A375 (cell line): ENCODE results near the genes SPATA31D4, RASEF and HNRNPK.

GRCh38 chr9:79686360-79686812 lies 114.6 kb downstream of the TLE4 start:
- RAMPAGE, long total RNA, result no peak

DNA sequence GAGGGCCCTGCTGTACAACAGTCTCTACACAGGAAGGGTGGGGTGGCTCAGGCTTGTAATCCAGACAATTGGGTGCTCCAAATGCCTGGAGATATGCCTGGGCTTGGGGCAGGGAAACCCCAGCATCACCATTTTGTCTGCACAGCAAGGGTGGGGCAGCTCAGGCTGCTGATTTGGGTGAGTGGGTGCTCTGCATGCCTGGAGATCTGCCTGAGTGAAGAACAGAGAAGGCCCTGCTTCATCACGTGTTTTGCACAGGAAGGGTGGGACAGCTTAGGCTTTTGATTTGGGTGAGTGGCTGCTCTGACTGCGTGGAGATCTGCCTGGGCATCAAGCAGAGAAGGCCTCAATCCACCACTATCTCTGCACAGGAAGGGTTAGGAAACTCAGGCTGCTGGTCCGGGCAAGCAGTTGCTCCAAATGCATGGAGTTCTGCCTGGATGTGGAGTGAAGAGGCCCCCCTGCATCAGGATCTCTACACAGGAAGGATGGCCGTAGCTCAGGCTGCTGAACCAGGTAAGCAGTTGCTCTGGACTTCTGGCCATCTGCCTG lies 660.1 kb downstream of the TLE4 start:
- RAMPAGE, long total RNA, result no peak

DNA sequence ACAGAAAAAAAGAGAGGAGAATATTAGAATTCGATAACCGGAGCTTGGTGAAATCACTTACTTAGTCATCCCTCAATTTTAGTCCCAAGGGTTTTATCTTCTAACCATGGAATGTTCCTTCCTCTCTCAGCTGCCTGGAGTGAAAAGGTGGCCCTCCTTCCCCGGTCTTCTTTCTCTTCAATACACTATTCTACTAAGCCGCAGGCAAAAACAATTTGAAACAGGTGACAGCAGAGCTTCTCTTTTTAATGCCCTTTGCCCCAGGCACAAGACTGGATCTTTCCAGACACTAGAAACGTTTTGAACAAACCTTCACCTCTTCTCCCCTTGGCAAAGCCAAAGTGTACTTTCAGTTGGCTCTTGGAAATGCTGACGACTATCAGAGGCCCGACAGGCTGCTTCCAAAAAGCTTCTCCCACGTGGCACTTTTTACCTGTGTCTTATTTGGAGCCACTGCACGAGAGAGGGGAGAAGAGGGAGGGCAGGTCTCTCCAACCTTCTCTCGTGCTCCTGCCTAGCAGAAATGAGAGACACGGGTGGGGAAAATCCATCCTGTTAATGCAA lies 543.8 kb downstream of the TLE1 start:
- RAMPAGE, long total RNA, result no peak

- RAMPAGE, long total RNA, result no peak
These were observed 292.8 kb downstream of the TLE1 start for GRCh38 chr9:81396442-81397118.

DNA sequence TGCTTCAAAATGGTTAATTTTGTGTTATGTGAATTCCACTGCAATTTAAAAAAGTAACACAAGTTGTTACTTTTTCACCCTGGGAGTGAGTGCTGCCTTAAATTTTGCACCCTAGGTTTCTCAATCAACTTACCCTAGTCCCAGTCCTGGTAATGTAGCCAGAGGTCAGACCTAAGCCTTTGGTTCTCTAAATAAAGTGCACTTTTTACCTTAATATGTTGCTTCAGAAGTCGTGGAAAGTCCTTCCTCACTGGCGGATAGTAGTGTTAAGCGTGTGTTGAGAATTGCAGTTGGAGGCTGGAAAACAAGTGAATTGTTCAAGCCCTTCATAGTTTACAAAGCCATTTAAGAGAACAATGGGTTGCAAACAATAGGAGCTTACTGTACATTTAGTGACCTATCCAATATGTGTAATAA lies 49.0 kb upstream of the SPATA31D4 start:
- RAMPAGE, long total RNA, result no peak

DNA sequence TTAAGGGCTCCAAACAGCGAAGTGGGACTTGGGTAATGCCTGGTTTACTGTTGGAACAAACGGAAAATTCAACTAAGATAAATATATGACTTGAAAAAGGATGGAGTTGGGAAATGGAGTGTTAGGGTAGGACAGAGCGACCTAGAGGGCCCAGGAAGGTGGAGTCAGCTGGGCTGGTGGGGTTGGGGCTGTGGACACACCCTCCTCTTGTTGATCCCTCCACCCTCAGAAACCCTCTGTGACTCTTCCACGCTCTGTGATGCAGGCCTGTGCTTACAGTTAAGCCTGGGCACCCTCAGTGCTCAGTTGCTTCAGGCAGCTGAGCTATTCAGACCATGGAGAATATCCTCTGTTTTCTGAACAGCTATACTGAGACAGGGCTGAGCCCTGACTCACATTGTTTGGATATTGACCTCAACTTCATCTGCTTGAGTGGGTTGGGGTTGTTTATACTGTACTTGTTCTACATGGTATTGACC lies at the start of gene SPATA31D4:
TSS of gene SPATA31D4 (plus strand) at position 250 of the 479 bp plus-strand sequence.
- RAMPAGE, long total RNA, result no peak

GRCh38 chr9:82369109-82369731 lies 380.6 kb downstream of the SPATA31D1 start:
- RAMPAGE, long total RNA, result no peak

DNA sequence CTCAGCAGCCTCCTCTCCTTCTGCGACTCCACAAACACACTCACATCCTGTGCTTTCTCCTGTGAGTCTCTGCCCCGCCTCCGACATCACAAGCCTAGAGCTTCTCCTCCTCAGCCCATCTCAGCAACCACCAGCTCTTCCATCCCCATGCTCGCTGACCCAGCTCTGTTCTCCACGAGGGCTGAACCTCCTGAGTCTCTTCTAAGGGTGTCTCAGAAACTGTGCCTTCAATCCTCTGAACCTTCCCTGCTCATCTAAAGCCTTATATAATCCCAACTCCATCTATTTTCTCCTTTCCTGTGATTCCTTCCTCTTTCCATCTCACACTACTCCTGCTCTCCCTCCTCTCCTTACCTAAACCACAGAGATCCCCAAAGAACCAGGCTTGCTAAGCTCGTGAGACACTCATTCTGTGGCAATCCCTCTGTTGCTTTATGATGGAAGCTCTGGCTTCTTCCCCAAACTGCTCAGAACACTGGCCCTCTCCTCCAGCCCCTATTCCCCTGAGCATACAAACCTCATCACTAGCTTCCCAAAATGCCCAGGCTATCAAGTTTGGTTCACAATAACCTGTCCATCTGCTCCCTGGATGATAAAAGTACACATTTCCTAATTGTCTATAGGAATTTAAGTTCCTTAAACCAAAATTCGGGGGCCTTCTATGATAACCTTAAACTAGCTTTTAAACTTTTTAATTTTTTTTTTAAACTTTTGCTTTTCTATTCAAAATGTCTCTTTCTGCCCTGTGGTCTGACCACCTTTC lies 55.1 kb downstream of the RASEF start:
- RAMPAGE, long total RNA, result no peak

GRCh38 chr9:83060977-83061539 lies 1.9 kb downstream of the RASEF start:
- RAMPAGE, long total RNA, result no peak

DNA sequence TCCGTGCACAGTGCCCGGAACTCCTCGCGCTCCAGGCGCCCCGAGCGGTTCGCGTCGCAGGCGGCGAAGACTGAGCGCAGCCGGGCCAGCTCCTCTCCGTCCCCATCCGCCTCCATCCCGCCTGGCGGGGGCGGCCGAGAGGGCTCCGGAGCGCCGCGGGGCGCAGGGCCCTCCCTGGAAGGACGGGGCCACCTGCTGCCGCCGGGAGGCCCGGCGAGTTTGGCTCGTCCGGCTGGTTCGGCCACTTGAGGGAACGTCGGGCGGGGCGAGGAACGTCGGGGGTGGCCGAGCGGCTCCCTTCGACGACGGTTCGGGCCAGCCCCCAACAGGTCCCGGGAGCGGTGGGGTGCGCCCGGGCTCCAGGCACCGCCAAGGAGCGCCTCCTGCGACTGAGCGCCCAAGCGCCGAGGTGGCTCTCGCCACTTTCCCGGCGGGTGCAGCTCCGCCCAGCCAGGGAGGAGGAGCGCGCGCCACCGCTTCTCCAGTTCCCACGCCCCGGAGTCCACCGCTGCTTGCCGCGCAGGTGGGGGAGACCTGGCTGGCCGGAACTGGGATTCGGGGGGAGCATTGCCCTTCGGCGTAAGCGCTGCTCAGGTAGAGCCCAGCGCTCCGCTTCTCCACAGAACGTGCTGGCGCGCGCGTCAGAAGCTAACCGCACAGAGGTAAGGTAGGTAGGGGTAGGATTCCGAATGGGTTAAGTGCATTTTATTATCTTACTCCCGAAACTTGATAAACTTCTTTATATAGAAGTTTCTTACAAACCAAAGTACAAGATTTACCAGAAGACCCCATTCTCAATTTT lies at the start of gene RASEF:
TSS of gene RASEF (minus strand) at position 391 of the 802 bp plus-strand sequence.
- RAMPAGE, long total RNA, result no peak

- RAMPAGE, long total RNA, result no peak
These were observed 165.7 kb upstream of the RASEF start for GRCh38 chr9:83228670-83229065.

DNA sequence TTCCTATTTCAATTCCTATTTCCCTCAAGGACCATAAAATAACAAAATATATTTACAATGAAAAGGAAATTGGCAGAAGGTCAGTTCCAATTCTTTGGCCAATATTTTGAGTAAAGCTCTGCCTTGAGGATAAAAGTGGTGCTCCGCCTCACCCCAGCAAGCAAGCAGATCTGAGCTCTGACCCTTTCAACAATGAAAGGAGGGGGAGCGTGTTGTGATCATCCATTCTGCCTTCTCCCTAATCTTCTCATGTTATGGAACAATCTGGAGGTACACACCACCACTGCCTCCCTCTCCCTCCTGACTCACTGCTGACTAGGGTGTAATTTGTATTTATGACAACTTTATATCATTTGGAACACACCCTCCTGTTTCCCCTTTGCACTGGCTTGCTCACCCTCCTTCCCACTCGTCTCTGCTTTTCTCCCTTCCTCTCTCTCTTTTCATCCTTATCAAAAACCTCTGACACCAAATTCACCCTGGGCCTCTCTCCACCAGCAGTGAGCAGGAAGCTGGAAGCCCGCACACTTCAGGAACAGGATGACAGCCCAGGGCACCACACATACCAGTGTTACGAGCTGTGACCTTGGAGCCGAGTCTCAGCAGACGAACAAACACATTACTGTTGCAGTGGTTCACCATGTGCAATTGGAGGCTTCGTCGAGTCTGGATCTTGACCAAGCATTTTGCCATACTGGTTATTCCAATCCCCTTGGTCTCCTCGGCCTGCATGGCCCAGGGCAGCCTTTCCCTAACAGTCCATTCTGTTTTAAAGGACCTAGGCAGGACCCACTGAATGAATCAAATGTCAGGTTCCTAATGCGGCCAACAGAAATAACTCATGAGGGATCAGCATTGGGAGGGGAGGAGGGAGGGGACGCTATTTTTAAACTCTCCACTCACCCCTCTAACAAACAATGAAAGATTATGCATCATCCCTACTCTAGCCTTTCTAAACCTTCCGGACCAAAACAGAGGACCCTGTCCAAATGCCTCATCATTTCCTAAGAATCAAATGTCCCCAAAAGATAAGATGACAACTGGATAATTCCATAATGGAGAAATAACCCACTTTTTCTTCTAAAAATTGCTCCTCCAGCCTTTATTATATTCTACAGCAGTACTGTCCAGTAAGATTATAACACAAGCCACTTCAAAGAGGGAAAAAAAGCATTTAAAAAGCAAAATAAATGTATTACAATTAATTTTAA lies 203.9 kb upstream of the RASEF start:
- RAMPAGE, long total RNA, result no peak

DNA sequence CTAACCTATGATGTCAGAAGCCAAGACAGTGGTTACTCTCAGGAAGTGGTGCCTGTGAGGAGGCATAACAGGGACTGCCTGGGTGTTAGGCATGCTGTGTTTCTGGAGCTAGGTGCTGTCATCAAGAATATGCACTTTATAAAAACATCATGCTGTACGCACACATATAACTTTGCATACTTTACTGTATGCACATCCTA lies 30.1 kb downstream of the FRMD3 start:
- RAMPAGE, long total RNA, result no peak

DNA sequence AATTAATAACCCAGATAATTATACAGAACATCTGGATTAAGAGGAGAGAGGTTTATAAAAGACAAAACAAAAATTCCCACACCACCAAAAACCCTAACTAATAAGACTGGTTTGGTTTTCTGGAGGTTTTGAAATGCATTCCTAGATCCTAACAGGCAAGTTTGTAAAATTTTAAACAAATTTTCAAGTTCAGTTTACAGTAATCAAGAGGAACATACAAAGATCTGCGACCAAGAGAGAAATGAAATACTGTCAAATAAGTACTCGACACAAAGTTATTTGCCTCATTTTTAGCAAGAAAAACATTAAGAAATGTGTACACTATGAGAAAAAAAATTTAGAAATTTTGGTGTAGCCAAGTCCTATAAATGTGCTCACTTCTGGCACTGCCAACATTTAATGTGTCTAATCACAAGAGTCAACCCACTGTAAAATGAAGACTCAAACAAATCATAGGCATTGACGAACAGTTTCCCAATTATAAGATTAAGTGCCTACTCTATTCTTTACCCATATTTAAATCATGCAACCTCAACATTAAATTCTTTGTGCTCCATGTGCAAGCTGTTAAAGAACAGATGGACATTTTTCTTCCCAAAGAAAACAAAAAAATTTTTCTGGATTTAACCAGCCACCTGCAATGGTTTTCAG lies 3.9 kb downstream of the HNRNPK start:
- RAMPAGE, long total RNA, result no peak

- RAMPAGE, long total RNA, result start-site peak on the minus strand at chr9:83980180-83980222, 903 and 356 reads in 2 replicates; start-site peak on the minus strand at chr9:83980578-83980627, 5,474 and 4,586 reads in 2 replicates
These were observed at the start of gene HNRNPK for GRCh38 chr9:83980047-83980660. TSS of gene HNRNPK (minus strand) at chr9:83980215.

- RAMPAGE, long total RNA, result no peak
These were observed 1.2 kb upstream of the NTRK2 start for GRCh38 chr9:84668066-84669067.

DNA sequence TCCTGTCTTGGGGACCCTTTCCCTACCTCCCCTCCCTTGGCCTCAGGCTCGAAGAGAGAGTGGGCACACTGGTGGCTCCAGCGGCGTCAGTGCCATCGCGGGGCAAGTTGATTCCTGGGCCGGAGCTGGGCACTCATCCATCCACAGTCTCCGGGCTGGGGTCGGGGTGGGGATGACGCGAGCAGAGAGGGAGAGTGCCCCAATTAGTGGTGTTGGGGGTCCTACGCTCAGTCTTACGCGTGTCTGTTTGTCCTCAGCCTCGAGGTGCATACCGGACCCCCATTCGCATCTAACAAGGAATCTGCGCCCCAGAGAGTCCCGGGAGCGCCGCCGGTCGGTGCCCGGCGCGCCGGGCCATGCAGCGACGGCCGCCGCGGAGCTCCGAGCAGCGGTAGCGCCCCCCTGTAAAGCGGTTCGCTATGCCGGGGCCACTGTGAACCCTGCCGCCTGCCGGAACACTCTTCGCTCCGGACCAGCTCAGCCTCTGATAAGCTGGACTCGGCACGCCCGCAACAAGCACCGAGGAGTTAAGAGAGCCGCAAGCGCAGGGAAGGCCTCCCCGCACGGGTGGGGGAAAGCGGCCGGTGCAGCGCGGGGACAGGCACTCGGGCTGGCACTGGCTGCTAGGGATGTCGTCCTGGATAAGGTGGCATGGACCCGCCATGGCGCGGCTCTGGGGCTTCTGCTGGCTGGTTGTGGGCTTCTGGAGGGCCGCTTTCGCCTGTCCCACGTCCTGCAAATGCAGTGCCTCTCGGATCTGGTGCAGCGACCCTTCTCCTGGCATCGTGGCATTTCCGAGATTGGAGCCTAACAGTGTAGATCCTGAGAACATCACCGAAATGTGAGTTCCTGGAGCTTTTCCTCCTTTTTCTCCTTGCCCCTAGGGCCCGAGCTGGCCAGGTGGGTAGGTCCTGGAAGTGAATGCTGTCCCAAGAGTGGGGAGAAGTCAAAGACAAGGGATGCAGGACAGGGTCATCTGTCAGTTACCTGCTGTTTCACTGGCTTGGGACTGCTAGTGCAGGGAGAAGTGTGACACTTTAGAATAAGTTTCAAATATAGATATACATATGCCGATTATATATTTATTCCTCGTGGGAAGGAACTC lies 943 bp downstream of the NTRK2 start:
- RAMPAGE, long total RNA, result no peak

DNA sequence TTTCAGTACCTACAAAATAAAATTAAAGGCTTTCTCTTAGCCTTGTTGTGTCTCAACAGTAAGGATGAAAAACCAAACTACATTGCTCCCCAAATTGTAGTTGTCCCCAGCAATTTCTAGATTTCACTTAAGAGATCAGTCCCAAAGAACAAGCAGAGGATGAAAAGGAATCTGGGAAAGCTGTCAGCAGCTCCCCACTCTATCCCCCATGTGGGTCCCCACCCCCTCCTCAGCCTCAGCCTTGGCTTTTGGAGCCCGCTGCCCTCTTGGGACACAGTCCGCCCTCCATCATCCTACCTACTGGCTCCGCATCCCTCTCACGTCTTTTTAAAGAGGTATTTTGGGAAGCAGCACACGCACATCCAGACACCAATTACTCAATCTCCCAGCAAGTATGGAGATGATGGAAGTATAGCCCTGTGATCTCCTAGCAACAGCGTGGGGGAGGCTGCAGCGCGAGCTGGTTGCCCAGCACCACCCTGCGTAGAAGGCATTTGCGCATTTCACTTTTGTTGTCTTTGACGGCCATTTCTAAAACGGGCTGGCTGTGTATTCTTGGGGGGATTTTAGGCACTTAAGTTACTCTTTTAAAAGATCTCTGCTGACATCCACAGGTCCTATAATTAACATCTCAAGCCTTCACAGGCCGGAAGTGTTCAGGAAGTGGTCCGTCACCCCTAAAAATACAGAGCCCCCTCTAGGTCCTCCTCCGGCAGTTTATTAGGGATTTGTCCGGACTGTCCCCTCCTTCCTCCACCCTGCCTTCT lies 371.2 kb downstream of the NTRK2 start:
- RAMPAGE, long total RNA, result no peak

DNA sequence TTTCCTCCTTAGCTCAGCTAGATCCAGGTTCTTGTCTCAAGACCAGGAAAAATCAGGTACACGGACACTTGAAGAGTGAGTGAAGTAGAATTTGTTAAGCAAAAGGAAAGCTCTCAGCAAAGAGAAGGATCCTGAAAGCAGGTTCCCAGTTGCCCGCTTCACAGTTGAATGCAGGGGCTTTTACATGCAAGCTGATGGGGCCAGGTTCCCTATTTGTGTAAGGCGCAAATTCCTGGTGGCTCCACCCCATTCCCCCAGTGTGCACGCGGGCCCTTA lies 2.6 kb upstream of the AGTPBP1 start:
- RAMPAGE, long total RNA, result no peak

GRCh38 chr9:85940673-85940976 lies 321 bp upstream of the NAA35 start:
- RAMPAGE, long total RNA, result no peak